Renal cortical epithelial cell (primary cell): ENCODE data around the genes SUPT20HL2 and IL1RAPL1.

DNA sequence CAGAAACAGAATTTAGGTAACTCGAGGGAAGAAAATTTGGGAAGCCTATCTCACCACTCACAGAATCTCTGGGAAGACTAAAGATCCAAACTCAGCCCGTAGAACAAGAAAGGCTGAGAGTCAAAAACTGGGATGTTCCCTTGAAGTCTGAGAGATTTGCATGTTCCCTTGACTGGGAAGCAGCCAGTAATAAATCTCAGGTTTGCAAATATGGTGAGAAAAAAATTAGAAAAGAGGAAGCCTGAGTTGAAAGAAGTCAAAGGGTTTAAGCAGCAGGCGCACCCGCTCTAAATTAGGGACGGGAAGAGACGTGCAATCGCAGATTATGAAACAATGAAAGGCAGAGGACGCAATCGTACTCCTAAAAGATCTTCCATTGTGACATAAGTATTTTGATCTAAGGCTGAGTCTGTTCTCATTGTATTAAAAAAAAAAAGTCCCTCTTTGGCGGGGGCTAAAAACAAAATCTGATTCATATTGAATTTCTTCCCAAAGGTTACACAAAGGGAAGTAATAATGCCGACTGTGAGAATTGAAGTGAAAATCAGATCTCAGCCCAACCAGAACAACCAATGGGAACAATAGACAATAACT, 28.1 kb downstream of the SAT1 start:
- RRBS = no CpG with 5 or more reads among the region's 11 CpGs

GRCh38 chrX:23903942-23904663, 3.6 kb downstream of the APOO start:
- RRBS = no CpG with 5 or more reads among the region's 10 CpGs

DNA sequence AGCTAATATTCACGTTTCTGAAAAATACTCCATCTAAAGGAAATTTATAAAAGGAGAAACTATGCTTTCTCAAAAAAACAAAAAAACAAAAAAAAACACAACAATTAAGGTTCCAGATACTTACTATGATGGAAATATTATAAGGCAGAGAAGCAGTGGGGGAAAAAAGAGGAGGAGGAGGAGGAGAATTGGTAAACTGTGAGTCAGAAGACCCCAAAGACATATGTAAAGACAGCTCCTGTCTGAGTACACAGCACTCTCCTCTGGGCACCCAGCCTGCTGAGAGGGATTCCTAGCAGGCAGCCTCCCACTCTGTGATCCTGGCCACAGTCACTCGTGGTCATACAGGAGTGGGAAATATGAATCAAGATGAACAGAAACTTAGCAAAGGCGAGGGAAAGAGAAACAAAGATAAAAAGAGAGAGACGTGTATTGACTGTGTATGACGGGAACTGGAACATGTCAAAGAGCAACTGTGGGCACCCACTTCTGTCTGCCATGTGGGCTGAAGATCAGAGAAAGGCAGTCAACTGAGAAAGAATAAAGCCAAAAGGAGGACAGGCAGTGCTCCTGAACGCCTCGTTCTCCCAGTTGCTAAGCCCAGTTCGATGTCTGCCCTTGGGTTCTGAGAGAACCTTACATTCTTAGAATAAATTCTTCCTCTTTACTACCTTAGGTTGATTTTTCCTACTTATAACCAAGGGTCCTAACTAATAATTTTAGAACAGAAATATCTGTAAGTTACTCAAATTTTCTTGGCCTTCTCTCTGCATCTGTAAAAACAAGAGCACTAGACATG, 12.3 kb downstream of the KLHL15 start:
- RRBS = no CpG with 5 or more reads among the region's 8 CpGs

GRCh38 chrX:24026371-24026883, 559 bp downstream of the KLHL15 start:
- RRBS = no CpG with 5 or more reads among the region's 13 CpGs

DNA sequence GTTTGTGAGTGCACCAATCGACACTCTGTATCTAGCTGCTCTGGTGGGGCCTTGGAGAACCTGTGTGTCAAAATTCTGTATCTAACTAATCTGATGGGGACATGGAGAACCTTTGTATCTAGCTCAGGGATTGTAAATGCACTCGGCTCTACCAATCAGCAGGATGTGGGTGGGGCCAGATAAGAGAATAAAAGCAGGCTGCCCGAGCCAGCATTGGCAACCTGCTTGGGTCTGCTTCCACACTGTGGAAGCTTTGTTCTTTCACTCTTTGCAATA, 4.3 kb upstream of the EIF2S3 start:
- RRBS = no CpG with 5 or more reads among the region's 3 CpGs

DNA sequence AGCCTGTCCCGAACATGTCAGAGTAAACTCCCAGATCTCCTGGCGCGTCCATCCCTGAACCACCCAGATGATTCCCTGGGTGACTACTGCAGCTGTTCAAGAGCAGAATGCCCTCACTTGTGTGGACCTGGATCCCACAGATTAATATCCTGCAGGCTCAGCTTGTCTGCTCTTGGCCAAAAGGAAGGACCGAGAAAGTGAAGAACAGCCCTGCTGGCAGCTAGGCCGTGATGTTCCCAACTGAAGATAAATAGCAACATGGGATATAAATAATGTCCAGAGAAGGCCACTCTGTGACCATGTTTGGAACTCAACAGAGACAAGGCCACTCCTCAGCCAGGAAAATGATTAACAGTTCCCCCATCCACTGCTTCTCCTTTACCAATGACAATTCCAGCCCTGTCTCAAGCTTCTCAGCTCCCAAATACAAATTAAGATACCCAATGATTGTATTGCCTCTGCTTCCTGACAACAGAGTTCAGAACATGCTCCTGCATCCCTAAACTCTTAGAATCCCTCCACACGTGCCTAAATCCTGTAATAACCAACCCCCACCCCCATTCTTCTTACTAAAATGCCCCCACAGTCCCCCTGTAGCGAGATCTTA, 21.4 kb downstream of the SUPT20HL2 start:
- RRBS = no CpG with 5 or more reads among the region's 7 CpGs

DNA sequence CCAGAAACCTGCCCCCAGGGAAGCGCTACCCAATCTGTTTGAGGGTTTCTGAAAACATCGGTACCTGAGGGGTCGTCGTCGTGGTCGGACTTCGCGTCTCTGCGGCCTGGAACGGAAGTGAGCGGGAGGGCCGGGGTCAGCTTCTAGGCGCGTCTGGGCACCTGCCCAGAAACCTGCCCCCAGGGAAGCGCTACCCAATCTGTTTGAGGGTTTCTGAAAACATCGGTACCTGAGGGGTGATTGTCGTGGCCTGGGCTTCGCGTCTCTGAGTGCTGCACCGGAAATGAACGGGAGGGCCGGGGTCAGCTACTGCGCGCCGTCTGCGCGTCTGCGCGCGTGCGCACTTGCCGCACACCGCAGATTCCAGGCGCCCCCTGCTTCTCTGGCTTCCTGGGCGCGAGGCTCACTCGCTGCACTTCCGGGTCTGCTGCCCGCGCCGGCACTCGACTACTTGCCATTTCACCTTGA, at the start of gene SUPT20HL2:
TSS of gene SUPT20HL2 (minus strand) at position 285 of the 468 bp plus-strand sequence.
- RRBS = no CpG with 5 or more reads among the region's 42 CpGs

GRCh38 chrX:24397035-24397498, 36.6 kb downstream of the SUPT20HL1 start:
- RRBS = no CpG with 5 or more reads among the region's 3 CpGs

- RRBS = 2% methylated on average over 13 of the region's 32 CpGs
Observed at GRCh38 chrX:24465593-24466293, 657 bp downstream of the PDK3 start.

DNA sequence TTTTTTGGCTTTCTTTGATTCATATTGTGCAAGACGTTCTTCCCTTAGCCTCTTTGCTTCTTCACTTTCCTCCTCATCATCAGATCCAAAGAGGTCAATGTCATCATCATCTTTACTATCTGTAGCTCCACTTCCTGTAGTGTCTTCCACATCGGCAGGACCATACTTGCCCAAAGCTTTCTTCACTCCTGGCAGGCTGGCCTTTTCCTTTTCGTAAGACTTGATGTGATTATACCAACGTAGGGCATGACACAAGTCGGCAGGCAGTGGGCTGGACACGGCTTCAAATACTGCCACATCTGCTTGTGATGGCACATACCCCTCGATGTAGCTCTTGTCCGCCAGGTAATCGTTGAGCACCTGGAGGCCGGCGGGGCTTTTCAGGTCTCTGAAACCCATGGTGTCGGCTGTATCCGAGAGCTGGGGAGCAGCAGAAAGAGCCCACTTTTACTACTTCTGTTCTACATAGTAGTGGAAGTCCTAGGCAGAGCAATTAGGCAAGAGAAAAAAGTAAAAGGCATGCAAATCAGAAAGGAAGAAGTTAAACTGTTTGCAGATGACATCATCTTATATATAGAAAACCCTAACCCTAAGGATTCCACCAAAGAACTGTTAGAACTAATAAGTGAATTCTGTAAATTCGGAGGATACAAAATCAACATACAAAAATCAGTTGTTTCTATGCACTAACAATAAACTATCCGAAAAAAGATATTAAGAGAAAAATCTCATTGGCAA, 95.1 kb downstream of the POLA1 start:
- RRBS = no CpG with 5 or more reads among the region's 15 CpGs

DNA sequence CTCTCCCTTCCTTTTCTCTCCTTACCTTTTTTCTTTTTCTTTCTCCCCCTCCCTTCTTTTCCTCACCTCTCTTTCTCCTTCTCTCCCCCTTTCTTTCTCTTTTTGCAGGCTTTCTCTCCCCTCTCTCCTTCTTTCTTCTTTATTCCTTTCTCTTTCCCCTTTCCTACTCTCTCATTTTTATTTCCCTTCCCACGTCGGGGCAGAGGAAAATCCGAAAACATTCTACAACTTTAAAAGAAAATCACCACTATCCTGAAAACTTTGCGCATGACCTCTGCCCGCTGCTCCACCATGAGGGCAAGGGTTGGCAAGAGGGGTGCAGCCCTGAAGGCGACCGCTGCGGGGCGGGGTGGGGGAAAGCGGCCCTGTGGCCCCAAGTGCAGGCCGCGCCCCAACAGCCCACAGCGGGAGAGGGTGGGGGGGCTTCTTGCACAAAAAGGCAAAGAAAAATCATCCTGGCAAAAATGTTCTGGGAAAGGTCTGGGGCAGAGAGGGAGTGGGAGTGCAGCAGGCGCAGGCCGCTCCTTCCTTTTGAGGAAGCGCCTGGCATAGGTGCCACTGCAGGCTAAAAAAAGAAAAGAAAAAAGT, 1.6 kb downstream of the ARX start:
- RRBS = no CpG with 5 or more reads among the region's 16 CpGs

GRCh38 chrX:28587379-28587773, at the start of gene IL1RAPL1:
TSS of gene IL1RAPL1 (plus strand) at chrX:28587446.
- RRBS = no CpG with 5 or more reads among the region's 6 CpGs

DNA sequence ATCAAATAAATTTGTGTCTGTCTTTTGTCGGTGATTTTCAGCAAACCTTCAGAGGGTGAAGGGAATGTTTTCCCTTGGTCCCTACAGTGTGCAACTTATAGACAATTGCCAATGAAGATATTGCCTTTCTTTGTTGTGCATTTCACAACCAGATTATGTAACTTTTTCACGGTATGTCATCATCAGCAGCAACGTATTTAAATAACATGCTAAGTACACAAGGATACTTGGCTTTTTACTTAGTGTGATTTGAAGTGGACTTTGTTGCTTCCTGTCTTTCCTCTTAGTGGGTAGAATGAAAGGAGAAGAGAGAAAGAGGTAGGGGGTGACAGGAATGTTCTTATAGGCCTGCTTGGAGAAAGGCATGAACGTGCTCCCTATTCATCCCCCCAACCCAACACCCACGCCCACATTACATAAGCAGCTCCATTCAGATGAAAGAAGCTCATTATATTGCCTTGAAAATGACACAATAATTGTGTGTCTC, 25.4 kb upstream of the GK start:
- RRBS = no CpG with 5 or more reads among the region's 5 CpGs

GRCh38 chrX:30649702-30650598, 3.3 kb upstream of the GK start:
- RRBS = no CpG with 5 or more reads among the region's 4 CpGs

- RRBS = no CpG with 5 or more reads among the region's 12 CpGs
Observed at GRCh38 chrX:30854084-30855137, 34.6 kb downstream of the TAB3 start.

DNA sequence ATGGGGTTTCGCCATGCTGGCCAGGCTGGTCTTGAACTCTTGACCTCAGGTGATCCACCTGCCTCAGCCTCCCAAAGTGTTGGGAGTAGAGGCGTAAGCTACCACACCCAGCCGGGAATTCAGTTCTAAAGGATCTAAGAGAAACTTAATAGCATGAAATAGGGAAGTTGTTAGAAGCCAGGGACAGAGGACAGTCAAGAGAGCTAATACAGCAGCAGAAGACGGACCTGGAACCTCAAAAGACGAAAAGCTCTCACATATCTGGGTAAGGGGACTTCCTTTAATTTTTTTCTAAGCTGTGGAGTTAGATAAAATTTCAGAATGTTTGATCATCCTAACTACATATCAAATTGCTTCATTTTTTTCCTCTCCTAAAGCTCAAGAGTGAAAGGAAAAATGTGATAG, 427.8 kb upstream of the FTHL17 start:
- RRBS = no CpG with 5 or more reads among the region's 5 CpGs

- RRBS = no CpG with 5 or more reads among the region's 4 CpGs
Observed at GRCh38 chrX:31993644-31994029, 921.8 kb upstream of the FTHL17 start.

- RRBS = no CpG with 5 or more reads among the region's 3 CpGs
Observed at GRCh38 chrX:32644791-32645115, 566.6 kb downstream of the DMD start.

DNA sequence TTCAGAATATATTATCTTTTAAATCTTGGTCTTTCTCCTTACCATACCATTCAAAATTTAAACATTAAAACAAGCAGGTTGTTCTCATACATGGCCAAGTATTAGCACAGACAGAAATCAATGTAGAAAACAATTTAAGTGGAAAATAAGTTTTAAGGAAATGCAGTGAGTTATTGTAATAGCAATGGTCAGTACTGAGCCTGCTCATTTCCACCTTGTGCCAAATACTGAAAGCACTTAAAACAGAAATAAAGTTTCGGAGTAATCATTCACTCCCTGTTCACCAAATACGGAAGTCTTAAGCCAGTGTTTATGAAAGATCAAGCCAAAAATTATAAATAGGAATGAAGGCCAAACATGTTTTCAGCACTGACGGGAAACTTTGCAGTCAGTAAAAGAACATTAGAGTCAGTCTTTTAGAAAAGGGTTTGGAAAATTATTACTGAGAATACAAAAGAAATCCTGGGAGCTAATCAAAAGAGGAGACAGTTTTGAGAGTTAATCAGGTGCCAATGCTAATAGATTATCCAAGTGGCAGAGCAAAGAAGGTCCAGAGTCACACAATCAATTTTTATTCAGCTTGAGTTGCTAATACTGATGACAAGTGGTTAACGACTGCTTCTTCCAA, 178.6 kb downstream of the DMD start:
- RRBS = no CpG with 5 or more reads among the region's 4 CpGs

DNA sequence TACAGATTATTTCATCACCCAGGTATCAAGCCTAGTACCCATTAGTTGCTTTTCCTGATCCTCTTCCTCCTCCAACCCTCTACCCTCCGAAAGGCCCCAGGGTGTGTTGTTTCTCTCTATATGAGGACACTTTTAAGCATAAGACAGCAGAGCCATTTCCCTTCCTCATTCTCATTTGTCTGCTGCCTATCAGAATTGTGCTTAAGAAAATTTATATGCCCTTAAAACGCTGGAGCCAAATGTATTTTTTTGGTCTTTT, 4.5 kb downstream of the DMD start:
- RRBS = no CpG with 5 or more reads among the region's 2 CpGs